Subcutaneous adipose tissue (tissue), 3 donors: ENCODE data around the gene SOX11.

GRCh38 chr2:3533718-3534257 lies 14.5 kb upstream of the ADI1 start:
- PRO-cap, result no peak
- RAMPAGE, long total RNA, 3 experiments, result no peak in any of the 3 experiments

GRCh38 chr2:3577641-3578422 lies 2.8 kb downstream of the RPS7 start:
- PRO-cap, result no peak
- RAMPAGE, long total RNA, 3 experiments, result no peak in any of the 3 experiments

DNA sequence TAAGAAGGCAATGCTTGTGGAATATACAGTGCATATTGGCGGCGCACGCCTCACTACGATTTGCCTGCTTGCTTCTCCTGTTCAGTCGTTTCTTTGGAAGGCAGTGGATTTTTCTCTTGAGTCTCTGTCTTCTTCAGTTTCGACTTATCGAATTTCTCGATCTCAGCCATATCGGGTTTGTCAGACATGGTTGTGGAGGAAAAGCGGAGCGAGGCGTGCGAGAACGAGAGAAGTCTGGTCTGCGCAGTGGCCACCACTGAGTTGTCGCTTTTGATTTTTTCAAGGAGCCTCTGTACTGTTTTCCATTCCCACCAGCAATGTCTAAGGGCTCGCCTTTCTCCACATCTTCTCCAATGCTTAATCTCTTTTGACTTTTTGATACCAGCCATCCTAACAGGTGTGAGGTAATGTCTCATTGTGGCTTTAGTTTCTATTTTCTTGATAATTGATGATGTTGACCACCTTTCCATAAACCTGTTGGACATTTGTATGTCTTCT lies 22.6 kb downstream of the COLEC11 start:
- PRO-cap, result no peak
- RAMPAGE, long total RNA, 3 experiments, result no peak in any of the 3 experiments

- PRO-cap, result no peak
- RAMPAGE, long total RNA, 3 experiments, result no peak in any of the 3 experiments
Measured at GRCh38 chr2:3913242-3913753, 209.9 kb downstream of the DCDC2C start.

GRCh38 chr2:4760933-4761229 lies 931.3 kb upstream of the SOX11 start:
- PRO-cap, result unidirectional peak, plus-strand start at chr2:4760989
- RAMPAGE, long total RNA, 3 experiments, result no peak in any of the 3 experiments

DNA sequence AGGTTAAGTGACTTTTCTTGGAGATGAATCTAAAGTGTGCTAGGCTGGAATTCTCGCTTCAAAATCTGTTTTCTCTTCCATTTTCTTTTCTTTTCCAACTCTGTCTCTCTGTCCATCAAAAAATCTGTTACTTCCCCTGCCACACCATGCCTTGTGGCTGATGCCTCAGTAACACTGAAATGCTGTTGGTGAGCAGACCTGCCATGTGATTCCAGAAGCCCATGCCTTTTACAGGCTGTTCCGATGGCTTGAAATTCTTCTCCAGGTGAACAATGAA lies 633.2 kb upstream of the SOX11 start:
- PRO-cap, result no peak
- RAMPAGE, long total RNA, 3 experiments, result no peak in any of the 3 experiments

DNA sequence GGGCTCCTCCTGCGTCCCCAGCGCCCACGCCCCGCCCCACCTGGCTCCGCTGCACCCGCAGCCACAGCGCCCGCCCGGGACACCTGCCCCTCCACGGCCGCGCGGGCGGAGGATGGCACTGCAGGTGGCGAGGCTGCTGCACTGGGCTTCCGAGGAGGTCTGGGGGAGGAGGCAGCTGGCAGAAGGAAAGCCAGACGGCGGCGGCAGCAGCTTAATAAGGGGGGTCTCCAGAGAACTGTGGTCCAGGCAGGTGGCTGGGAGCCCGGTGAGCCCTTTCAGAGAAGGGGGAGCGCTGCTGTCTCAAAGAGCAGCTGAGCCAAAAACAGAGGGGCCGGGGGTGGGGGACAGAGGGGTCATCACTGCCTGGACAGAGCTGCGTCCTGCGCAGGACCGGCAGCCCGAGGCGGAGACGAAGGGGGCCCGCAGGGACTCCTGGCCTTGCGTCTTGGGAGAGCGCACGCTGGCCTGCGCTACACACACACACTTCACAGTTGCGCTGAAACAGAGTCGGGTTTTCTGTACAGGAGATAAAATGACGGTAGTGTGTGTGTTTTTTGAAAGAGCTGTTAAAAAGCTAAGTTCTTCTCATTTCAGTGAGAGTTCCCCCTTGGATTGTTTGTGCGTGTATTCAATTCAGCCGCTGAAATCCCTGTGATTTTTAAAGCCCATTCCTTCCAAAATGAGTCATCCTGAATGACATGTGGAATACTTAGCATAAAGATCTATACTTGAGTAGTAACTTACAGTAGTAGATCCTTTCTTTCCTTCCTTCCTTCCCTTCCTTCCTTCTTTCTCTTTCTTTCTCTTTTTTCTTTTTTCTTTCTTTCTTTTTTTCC lies 18.5 kb upstream of the SOX11 start:
- PRO-cap, result no peak
- RAMPAGE, long total RNA, 3 experiments, result no peak in any of the 3 experiments

DNA sequence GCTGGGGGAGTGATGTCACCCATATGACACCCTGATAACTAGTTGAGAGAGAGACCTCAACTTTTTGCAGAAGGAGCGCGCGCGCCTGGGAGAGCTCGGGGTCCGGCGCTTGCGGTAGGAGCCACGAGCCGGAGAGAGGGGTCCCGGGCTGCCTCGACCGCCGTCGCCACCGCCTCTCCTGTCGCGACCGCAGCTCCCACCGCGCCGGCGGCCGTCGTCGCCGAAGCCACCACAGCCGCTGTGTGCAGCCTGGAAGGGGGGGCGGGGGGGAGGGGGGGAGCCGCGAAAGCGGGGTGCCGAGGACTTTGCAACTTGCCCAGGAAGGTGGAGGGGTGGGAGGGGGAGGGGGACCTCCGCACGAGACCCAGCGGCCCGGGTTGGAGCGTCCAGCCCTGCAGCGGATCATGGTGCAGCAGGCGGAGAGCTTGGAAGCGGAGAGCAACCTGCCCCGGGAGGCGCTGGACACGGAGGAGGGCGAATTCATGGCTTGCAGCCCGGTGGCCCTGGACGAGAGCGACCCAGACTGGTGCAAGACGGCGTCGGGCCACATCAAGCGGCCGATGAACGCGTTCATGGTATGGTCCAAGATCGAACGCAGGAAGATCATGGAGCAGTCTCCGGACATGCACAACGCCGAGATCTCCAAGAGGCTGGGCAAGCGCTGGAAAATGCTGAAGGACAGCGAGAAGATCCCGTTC lies at the start of gene SOX11:
SOX11 (plus strand) TSS at position 67 of the 698 bp plus-strand sequence.
- PRO-cap, result no peak
- RAMPAGE, long total RNA, 3 experiments, result no peak in any of the 3 experiments

DNA sequence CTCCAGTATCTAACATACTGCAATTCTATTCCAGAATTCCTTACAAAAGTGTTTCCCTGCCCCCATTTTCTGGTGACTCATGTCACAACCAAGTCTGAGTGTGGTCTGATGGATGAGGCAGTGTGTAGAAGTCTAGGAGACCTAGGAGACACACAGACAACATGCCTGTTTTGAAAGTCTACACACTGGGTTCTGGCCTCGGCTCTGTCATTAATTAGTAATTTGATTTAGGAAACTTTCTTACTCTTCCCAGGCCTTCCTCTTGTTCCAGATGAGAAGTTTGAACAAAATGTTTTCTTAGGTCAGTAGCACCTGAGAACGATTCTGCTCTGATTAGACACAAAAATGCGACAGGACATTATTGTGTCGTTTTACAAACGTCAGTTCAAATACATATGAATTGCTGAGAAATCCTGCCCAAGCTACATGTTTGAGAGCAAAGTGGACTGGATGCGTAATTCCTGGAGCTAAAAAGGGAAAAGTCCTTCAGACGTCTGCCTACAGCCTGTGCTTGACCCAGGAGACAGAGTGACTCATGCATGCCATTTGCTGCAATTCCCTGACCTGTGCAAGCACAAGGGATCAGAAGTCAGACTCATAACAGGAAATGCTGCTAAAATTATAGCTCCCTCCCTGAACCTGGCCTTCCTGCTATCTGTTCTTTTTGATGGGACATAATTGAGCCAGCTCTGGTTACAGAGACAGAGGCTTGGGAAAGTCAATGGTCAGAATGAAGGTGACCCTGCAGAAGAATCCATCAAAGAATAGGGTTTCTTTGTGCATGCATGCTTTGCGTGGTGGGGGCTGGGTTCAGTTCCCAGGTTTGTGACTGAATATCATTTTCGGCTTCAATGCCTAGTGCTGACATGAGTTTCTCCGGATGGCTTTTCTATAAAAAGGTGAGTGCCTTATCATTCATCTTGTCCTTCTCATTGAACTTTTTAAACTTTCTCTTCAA lies 494.5 kb downstream of the SOX11 start:
- PRO-cap, result no peak
- RAMPAGE, long total RNA, 3 experiments, result no peak in any of the 3 experiments

GRCh38 chr2:6821165-6821557 lies 44.5 kb downstream of the CMPK2 start:
- PRO-cap, result no peak
- RAMPAGE, long total RNA, 3 experiments, result no peak in any of the 3 experiments

DNA sequence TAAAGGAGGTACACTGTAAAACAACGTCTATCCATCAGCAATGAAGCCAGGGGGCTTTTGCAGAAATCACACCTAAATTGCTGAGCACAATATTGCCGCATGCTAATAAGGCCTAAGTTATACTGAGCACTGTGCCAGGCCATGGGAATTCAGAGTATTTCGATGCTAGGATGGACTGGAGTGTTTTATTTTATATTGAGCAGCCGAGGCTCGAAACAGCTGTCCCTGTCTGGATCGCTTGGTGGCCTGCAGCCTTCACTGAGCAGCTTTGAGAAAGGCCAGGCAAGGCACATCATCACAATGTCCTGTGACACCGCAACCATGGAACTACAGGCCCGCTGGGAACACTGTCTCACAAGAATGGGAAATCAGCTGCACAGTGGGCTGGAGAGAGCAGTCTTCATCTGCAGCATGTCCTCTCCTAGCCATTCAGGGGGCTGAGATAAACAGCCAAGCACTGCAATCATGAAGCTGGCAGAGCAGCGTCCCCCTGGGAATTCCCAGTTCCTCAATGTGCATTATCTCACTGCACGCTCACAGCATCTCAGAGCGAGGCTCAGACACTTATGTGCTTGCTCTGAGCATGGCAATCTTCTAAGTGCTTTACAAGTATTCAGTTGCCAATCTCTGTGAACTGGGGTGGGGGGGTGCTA lies 2.0 kb downstream of the CMPK2 start:
- PRO-cap, result no peak
- RAMPAGE, long total RNA, 3 experiments, result no peak in any of the 3 experiments

DNA sequence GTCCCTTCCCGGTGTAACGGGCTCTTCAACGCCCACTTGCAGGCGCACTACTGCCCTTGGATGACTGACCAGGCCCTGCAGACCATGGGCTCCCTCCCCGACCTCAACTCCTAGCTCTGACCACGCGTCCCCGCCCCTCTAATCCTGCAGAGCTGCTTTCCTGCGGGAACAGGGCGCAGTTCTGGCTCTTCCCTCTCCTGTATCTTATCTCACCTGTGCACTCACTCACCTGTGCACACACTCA lies 380 bp upstream of the CMPK2 start:
- PRO-cap, result no peak
- RAMPAGE, long total RNA, 3 experiments, result no peak in any of the 3 experiments

- PRO-cap, result no peak
- RAMPAGE, long total RNA, 3 experiments, result no peak in any of the 3 experiments
Measured at GRCh38 chr2:6909573-6910191, 7.5 kb upstream of the RNF144A start.

GRCh38 chr2:7028291-7028925 lies 111.2 kb downstream of the RNF144A start:
- PRO-cap, result no peak
- RAMPAGE, long total RNA, 3 experiments, result no peak in any of the 3 experiments

DNA sequence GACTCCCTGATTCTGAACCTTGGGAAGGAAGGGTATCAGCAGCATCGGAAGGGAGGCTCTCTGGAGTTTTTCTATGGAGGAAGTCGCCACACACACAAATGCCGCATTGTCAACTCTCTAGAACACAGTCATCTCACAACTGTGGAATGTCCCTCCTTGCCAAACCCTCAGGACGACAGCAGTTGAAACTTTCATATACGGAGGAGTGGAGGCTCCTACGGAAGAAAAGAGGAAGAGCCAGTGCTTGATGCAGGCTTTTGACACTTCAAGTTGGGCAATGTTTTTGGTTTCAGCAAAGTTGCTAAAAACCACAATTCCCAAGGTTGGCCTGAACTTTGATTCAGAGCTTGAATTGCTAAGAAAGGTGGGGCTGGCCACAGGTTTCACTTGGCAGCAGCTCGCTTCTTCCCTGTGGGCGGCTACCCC lies 856.1 kb downstream of the RNF144A start:
- PRO-cap, result no peak
- RAMPAGE, long total RNA, 3 experiments, result no peak in any of the 3 experiments

DNA sequence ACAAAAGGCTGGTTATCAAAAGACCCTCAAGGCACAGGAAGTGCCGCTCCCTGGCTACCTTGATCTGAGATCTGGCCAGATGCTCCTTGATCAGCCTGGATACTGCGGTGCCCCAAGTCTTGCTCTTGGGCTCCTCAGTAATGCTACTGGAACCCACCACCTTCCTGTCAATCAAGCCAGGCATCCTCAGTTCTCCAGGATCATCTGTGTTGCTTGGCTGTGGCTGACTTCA lies 703.5 kb upstream of the ID2 start:
- PRO-cap, result no peak
- RAMPAGE, long total RNA, 3 experiments, result no peak in any of the 3 experiments

GRCh38 chr2:8118908-8119397 lies 562.9 kb upstream of the ID2 start:
- PRO-cap, result no peak
- RAMPAGE, long total RNA, 3 experiments, result no peak in any of the 3 experiments

DNA sequence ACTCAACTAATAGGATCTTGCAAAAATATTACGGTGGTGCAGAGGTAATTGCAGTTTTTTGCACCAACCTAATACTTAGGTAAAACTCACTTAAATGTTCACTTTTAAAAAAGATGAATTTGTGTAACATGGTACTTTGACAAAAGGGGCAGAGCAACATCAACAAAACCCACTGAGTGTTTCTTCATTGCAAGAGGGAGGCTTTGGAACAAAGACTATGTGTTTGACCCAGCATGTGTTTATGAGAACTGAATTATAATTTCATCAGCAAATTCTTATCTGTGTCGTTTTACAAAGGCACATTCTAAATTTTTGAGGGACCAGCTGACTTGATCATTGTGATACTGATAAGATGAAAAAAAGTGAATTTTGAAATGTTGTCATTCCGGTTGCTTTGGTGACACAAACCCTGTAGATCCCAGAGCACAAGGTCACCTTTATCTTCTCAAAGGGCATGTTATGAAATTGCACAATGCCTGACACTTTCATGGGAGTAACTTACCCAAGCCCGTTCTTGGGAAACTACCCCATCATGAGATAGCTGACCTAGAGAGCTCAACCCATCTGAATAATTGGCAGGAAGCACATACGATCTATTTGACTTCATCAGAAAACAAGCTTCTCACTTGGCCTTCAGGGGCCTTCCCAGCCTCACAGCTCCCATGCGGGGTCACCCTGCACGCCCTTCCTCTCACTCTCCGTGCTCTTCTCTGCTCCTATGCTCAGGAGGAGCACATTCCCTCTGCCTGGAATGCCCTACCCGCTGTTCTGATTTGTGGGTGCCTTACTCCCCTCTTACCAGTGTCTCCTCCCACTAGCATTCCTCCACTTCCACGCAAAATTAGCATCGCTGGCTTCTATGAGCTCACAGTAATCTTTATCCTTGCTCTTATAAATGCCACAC lies 556.1 kb upstream of the ID2 start:
- PRO-cap, result no peak
- RAMPAGE, long total RNA, 3 experiments, result no peak in any of the 3 experiments

- PRO-cap, result no peak
- RAMPAGE, long total RNA, 3 experiments, result no peak in any of the 3 experiments
Measured at GRCh38 chr2:8403811-8404449, 277.9 kb upstream of the ID2 start.

DNA sequence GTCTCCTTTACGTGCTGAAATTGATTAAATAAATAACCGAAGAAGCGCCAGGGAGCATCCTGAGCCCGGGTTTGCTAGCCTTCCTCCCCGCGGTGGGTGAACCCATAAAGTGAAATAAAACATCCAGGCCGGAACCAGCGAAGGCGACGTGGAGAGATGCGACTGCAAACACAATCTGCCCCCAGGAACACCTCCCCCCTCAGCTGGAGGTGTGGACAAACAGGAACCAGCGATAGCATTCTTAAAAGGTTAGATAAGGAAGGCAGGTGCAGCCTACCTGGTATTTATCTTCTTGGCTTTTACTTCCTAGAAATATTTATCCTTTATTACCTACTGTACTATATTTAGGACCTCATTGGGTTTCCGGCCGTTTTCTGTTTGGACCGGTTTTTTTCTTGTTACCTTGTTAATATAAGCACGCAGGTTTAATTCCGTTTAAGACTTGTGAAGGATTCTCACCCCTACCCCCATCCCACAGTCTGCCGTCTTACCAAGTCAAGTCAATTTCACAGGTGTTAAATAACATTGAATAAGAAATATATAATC lies 224.1 kb upstream of the ID2 start:
- PRO-cap, result no peak
- RAMPAGE, long total RNA, 3 experiments, result no peak in any of the 3 experiments